Airway epithelial cell (primary cell): ENCODE data around the genes EEF2K and SCNN1G.

DNA sequence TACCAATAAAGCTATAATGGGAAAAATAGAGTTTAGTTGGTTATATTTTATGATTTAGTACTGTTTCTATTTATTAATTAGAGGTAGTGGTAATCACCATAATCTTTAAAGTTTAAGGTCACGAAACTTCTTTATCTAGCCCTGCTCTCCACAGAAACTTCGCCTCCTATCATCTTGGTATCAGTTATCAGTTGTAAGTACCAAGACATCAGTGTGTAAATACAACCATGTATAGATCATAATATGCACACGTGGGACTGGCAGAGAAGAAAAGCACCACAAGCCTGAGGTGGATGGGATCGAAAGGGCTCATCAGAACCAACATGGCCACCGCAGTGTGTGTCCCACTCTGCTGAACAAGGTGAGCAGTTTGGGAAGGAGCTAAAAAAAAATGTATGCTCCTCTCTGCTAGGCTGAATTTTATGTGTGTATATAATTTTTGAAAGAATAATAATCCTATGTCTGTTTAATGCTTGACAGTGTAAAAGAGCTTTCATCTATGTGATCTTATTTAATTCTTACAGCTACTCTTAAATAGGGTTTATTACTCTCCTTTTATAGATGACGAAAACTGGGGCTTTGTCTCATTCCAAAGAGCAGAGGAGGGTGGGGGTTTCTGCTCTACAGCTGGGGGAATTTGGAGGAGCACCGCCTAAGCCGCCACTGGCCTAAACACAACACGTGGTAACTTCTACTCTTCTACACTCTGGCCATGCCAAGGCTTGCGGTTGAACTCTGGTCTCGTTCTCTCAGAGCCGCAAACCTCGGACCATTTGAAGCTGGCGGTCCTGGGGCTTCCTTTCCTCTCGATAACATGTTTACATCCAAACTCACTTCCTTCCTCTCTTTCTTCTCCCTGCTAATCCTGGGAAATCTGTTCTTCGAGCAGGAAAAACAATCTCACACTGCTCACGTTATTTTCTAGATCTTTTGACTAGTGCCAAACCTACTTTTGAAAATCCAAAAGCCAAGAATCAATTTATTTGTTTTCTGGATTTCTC, 14.1 kb upstream of the EEF2K start:
- RAMPAGE, long total RNA = no peak

GRCh38 chr16:22205645-22206405, at the start of gene EEF2K:
Gene EEF2K (plus strand): TSS chr16:22206278.
- RAMPAGE, long total RNA = no peak

- RAMPAGE, long total RNA = no peak
These were observed 26.4 kb downstream of the EEF2K start for GRCh38 chr16:22232351-22232982.

DNA sequence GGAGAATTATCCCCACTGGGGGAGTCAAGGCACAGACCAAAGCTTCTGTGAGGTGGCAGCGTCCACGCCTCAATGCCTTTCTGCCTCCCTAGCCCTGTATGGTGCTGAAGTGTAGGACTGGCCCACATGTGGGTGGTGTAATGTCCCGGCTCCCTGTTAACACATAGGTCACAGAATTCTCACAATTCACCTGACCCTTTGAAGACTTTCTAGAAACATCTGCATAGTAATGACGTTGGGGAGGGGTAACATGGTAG, 2.0 kb downstream of the HS3ST2 start:
- RAMPAGE, long total RNA = no peak

DNA sequence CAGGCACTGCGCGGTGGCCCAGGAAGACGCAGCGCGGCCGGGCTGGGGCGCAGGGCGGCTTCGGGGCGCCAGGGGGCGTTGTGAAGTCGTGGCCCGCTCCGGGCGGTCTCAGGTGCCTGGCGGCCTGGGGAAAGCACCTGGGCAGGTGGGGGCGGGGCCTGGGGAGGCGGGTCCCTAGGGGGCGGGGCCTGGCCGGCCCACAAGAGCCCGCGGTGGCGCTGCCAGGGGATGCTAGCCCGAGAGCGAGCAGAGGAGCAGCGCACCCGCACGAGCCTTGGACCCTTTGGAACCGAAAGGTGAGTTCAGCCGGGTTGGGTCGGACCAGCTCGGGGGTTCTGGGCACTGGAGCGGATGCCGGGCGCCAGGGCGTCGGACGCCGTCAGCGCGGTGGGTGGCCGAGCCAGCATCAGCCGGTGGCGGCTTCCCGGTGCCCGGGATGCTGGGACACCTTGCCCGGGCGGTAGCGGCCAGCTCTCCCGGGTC, at the start of gene SCNN1G:
Gene SCNN1G, plus strand, starts transcription at position 228 of the 483 bp plus-strand sequence.
- RAMPAGE, long total RNA = no peak

DNA sequence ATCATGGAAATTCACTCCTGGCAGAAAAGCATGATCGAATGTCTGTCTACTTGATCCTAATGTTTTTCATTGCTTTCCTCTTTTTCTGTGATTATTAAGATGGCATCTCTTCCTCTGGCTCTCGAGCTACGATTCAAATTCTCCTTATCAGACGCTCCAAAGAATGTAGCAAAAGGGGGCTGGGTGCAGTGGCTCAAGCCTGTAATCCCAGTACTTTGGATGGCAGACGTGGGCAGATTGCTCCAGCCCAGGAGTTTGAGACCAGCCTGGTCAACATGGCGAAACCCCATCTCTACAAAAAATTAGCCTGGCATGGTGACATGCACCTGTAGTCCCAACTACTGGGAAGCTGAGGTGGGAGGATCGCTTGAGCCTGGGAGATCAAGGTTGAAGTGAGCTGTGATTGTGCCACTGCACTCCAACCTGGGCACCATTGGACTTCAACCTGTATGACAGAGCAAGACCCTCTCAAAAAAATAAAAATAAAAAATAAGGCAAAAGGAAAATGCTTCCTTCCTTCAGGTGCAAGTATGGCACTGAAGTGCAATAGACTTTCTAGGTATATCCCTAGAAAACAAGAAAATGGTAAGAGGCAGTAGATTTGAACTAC, 35.6 kb downstream of the COG7 start:
- RAMPAGE, long total RNA = no peak

- RAMPAGE, long total RNA = no peak
These were observed 28.5 kb downstream of the COG7 start for GRCh38 chr16:23424474-23424938.

- RAMPAGE, long total RNA = no peak
These were observed 22.2 kb downstream of the GGA2 start for GRCh38 chr16:23488043-23488622.

- RAMPAGE, long total RNA = no peak
These were observed 16.1 kb downstream of the GGA2 start for GRCh38 chr16:23494082-23494635.

- RAMPAGE, long total RNA = no peak
These were observed 13.0 kb downstream of the GGA2 start for GRCh38 chr16:23497129-23497956.

- RAMPAGE, long total RNA = no peak
These were observed 4.5 kb upstream of the GGA2 start for GRCh38 chr16:23514833-23515253.

DNA sequence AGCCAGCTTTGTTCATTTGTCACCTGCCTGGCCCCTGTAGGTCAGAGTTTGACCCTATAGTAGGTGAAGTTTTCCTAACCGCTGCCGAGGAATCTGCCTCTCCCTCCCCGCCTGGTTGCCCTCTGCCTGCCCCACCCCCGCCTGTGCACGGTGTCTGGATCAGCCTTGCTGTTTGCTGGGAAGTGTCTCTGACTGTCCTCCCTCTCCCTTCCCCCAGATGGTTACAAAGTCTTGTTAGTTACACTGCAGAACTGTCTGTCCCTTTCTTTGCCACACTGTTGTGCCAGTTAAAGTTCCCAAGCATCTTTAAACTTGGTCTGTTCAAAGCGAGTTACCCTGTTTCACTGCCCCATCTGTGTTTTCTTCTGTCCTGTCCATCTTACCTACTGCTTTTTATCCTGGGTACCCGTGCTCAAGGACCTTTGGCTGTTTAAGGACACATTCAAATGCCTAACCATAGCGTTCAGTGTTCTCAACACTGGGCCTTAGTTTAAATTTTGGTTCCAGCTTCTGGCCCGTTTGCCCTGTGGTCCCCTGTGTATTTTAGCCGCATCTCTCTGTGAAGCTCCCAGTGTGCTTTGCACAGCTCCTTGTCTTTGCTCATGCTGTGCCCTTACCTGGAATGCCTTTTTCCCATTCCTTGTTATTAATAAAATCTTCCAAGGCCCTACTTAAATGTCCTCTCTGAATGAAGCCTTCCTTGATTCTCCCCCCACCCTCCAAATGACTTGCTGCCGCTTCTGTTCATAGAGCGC, 5.9 kb downstream of the UBFD1 start:
- RAMPAGE, long total RNA = no peak

GRCh38 chr16:23694644-23695535, 16.2 kb downstream of the PLK1 start:
- RAMPAGE, long total RNA = no peak

DNA sequence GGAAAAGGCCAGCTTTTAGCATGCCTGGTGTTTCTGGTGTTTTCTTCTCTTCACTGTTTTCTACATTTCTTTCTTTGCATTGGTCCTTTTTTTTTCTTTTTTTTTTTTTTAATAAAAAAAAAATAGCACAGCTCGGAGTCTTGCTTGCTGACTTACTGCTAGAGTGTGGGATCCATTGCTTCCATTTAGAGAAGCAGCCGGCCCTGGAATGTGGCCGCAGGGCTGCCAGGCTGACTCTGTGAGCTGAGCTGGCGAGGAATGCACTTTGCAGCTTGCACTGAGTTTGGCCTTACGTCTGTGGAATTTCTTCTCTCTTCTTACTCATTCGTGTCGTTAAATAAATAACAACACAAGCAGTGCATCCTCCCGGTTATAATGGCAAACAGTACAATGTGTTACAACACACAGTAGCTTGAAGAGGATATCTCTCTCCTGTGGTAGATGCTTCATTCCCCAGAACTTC, 69.2 kb downstream of the PRKCB start:
- RAMPAGE, long total RNA = no peak

- RAMPAGE, long total RNA = no peak
These were observed 70.9 kb upstream of the CACNG3 start for GRCh38 chr16:24185100-24185758.

DNA sequence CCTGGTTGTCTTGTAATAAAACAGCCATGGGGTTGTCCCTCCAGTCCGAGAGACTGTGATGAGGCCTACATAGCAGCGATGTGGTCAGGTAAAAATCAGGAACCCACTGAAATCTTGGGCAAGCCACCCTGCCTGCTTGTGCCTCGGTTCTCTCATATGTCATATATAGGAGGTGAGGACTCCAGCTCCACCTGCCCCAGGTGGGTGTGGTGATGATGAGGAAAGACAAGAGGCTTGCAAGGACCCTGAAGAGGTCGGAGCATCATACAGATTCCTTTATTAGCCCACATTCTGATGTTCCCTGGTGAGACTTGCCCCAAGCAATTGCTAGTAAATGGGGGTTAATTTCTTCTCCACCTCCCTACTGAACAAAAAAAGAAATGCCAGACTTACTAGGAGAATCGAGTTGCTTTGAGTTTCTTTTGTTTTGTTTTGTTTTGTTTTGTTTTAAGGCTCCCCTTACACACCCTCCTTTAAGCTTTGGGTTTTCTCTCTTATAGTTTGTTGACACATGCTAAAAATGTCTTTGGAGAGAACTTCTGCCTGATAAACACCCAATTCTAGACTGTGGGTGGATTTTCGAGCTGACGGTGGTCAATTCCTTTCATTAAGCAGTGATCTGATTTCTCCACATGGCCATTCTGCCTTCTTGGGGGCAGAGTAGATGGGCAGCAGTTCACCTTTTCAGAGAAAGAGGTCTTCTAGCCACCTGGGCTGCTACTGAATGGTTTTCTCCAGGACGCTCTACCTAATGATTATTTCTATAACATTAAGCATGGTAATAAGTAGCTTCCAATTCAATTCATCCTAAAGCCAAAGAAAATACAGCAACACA, 37.1 kb upstream of the CACNG3 start:
- RAMPAGE, long total RNA = no peak

GRCh38 chr16:24419760-24420273, 119.5 kb upstream of the RBBP6 start:
- RAMPAGE, long total RNA = no peak

GRCh38 chr16:24571031-24571382, 31.6 kb downstream of the RBBP6 start:
- RAMPAGE, long total RNA = no peak

- RAMPAGE, long total RNA = no peak
These were observed 43.5 kb upstream of the TNRC6A start for GRCh38 chr16:24685830-24686514.

- RAMPAGE, long total RNA = no peak
These were observed 29.9 kb downstream of the TNRC6A start for GRCh38 chr16:24759175-24759917.